Heart left ventricle (tissue), 7 donors: ENCODE data around the genes WDR59, CTRB1, CFDP1 and TMEM170A.

GRCh38 chr16:74695794-74696349 is 4.8 kb downstream of the MLKL start:
- PRO-cap, 6 experiments = peak in 6 of 6 experiments; most common plus-strand start chr16:74696093 (in 4)
- RAMPAGE, long total RNA, 2 experiments = no peak in any of the 2 experiments
- RRBS = no CpG with 5 or more reads among the region's 9 CpGs

GRCh38 chr16:74984283-74985428 is at the start of gene WDR59:
Gene WDR59 (minus strand): TSS chr16:74985123.
- PRO-cap, 6 experiments = peak in 6 of 6 experiments; most common plus-strand start chr16:74985339 (in 1); most common minus-strand start chr16:74985070 (in 2)
- RAMPAGE, long total RNA, 2 experiments = start-site peak on the minus strand in 2 of 2 experiments, at chr16:74985055-74985134 at its widest, 8 reads per replicate
- RRBS = 3% methylated on average over 9 of the region's 86 CpGs

DNA sequence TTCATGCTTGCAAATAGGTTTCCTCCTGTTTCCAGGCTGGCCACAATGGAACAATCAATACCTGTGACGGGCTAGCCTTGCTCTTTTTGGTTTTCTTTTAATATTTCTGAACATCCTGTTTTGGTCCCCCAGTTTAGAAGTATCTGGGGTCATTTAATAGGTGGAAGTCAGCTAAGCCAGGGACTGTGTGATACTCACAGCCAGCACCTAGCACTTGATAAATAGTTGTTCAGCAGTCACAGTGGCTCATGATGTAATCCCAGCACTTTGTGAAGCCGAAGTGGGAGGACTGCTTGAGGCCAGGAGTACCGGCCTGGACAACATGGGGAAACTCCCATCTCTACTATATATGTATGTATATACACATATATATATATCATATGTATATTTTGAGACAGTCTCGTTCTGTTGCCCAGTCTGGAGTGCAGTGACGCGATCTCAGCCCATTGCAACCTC is 1.8 kb upstream of the ZNRF1 start:
- PRO-cap, 6 experiments = no peak in any of the 6 experiments
- RAMPAGE, long total RNA, 2 experiments = no peak in any of the 2 experiments
- RRBS = no CpG with 5 or more reads among the region's 6 CpGs

DNA sequence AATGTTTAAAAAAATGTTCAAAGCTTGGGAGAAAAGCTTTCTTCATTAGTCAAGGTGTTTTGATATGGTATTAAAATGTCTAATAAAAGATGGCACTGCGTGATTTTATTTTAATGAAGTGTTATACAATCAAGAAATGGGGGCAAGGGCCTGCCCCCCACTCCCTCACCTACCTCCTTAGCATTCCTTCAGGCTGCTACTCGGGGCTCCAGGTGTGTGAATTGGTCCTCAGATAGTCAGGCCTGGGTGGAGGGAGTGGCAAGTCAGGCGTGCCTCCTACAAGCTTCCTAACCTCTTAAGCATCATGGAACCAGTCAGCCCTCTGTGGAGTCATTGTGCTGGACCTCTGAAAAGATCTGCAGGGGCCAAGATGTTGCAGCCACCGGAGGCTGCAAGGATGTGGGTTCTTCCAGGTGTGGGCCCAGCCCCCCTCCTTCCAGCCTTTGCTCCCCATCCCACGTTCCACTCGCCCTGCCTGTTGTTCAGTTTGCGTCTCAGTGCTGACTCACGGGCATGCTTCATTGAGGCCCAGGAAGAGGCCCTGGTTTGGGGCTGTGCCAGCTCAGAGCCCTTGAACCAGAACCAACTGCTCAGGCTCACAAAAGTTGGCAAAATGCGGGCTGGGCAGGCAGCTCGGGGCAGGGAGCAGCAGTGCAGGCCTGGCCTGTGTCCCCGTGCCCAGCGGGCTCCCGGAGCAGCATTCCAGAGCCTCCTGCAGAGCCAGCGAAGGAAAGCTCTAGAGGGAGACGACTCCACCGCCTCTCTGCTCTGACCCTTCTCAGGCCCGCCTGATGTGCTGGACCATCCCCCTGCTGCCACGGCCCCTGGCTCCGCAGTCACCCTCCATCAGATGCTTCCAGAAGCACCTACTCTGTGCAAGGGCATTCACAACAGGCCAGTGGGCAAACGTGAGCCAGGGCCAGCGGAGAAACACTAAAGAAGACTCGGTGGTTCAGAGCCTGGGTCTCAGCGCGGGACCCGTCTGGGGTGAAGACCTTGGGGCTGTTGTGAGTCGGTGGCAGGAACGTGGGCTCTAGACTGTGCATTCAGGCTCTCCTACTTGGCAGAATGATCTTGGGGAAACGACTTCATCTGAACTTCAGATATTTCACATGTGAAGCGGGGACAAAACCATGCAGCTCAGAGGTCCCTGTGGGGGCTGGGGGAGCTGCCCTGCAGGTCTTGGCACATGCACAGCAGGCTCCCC is 7.6 kb downstream of the LDHD start:
- PRO-cap, 6 experiments = peak in 4 of 6 experiments; most common plus-strand start position 717 of the sequence (in 3); most common minus-strand start position 469 of the sequence (in 1)
- RAMPAGE, long total RNA, 2 experiments = no peak in any of the 2 experiments
- RRBS = no CpG with 5 or more reads among the region's 29 CpGs

DNA sequence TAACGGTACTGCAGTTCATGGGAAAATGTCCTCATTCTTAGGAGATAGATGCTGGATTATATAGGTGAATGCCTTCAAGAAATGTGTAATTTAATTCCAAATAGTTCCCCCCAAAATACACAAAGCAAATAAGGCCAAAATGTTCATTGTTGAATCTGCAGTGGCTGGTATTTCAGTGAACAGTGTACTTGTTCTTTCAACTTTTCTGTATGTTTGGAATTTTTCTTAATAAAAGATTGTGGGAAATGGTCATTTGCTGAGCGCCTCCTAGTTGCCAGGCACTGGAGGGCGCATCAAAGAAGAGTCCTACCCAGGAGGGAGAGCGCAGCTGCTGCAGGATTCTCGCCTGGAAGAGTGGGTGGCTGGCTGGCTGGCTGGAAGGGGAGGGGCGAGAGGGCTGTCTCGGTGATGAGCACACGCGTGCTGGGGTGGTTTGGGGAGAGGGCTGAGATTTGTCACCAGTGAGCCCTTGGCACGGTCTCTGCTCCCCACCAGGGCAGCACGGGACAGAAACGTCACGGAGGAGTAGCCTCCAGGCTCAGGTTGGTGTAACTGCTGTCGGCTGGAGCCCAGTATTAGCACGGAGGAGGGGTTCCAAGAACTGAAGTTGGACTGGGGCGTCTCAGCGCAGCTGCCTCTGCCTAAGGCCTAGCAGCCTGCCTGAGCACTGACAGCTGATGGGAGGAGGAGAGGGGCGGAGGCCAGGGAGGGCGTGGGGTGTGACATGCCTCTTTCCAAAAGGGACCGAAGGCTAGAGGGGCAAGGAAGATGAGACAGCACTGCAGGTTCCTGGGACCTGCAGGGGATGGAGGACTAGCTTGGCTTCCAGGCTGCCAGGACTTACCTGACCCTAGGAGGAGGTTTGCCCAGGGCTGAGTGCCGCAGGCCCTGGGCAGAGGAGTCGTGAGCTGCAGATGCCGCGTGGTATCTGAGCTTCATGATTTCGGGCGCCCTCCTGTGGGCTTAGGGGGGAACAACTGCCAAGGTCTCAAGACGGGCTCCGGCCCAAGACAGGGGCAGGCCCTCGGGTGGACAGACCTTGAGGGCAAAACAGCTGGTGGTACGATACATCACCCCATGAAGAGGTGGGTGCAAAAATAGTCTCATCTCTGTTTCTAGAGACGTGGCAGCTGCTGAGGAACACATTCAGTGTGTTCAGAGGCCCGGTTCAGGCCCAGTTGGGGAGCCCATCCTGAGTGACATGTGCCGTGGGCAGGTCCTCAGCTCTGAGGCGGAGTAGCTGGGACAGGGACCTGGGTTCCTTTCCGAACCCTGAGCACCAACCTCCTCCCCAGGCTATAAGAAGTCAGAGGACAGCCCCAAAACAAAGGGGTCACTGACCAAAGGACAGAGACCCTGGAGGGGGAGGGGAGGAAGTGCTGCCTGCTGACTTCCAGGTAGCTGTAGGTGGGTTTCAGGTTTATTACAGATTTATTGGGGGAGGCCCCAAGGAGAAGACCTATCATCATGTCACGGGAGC is 5.6 kb downstream of the LDHD start:
- PRO-cap, 6 experiments = peak in 1 of 6 experiments; most common minus-strand start position 1,464 of the sequence (in 1)
- RAMPAGE, long total RNA, 2 experiments = no peak in any of the 2 experiments
- RRBS = no CpG with 5 or more reads among the region's 36 CpGs

- PRO-cap, 6 experiments = no peak in any of the 6 experiments
- RAMPAGE, long total RNA, 2 experiments = no peak in any of the 2 experiments
- RRBS = no CpG with 5 or more reads among the region's 23 CpGs
These were observed at the start of gene CTRB1 for GRCh38 chr16:75218265-75219495. Gene CTRB1 (plus strand): TSS chr16:75218988.

- PRO-cap, 6 experiments = no peak in any of the 6 experiments
- RAMPAGE, long total RNA, 2 experiments = no peak in any of the 2 experiments
- RRBS = 71% methylated on average over 2 of the region's 17 CpGs
These were observed 10.2 kb downstream of the CTRB1 start for GRCh38 chr16:75228991-75229472.

DNA sequence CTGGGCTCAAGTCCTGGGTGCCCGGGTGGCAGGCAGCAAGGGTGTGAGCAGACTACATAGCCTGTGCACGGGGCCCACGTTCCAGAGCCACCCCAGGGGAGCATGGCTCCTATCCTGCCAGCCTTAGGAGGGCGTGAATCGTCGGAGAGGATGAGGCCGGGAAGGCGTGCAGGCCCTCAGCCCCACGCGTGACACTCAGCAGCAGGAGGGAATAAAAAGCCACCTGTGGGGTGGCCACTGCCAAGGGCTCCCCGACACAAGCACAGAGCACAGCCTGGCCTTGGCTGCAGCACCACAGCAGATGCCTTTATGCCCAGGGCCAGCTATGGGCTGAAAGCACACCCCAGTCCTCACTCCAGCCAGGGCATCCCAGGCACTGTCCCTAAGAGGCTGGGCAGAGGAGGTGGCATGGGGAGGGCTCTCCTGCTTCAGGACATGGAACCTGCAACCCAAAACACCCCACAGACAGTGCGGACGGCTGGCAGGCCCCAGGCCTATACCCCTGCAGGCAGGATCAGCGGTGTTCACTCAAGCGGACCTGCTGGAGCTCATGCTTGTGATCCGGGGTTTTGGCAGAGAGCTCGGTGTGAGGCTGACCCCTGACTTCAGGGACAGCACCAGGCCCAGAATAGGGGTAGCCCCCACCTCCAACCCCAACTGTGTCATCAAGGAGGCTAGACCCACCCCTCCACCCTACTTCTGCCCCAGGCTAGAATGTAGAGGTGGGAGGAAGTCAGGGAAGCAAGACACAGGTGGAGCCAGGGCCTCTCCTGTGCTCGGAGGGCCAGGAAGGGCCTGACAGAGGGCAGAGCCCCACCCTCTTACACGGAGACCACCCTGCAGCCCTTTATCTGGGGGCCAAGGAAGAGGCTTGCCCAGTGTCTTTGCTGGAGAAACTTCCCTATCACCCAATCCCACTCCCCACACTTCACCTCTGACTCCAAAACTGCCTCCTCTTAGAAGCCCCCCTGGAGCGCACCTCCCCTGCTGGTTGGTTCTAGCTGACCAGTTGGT is 2.5 kb downstream of the BCAR1 start:
- PRO-cap, 6 experiments = no peak in any of the 6 experiments
- RAMPAGE, long total RNA, 2 experiments = no peak in any of the 2 experiments
- RRBS = no CpG with 5 or more reads among the region's 20 CpGs

- PRO-cap, 6 experiments = peak in 6 of 6 experiments; most common plus-strand start chr16:75433124 (in 3); most common minus-strand start chr16:75433481 (in 6)
- RAMPAGE, long total RNA, 2 experiments = start-site peak on the minus strand in 2 of 2 experiments, at chr16:75433442-75433476 at its widest, 910 to 1,035 reads per replicate
- RRBS = 1% methylated on average over 24 of the region's 87 CpGs
These were observed at the start of gene CFDP1 for GRCh38 chr16:75432697-75433681. Gene CFDP1 (minus strand): TSS chr16:75433503.

GRCh38 chr16:75464095-75465224 is at the start of gene TMEM170A:
Gene TMEM170A (minus strand): TSS chr16:75464689.
- PRO-cap, 6 experiments = peak in 6 of 6 experiments; most common plus-strand start chr16:75464464 (in 5); most common minus-strand start chr16:75464689 (in 6)
- RAMPAGE, long total RNA, 2 experiments = start-site peak on the minus strand in 1 of 2 experiments, at chr16:75464672-75464715 at its widest, 112 reads per replicate
- RRBS = 2% methylated on average over 31 of the region's 98 CpGs

DNA sequence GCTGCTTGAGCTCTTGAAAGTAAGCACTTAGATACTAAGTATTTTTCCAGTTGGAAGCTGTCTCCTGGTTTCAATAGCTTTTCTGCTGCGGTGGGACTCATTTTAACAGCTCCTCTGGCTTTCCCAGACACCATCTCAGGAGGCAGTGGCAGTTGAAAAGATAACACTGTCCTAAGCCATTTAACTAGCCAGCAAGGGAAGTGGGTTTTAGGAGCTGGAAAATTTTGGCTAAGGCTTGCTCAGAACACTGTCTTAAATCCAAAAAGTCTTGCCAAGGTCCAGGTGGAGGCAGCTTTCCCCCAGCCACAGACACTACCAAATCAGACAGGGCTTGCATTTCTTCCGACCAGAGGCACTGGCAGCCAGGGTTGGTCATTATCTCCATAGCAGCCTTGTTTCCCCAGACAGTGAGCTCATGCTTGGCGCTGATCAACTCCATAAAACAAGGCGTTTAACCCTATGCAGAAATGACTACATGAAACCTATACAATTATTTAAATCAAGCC is 24.8 kb downstream of the GABARAPL2 start:
- PRO-cap, 6 experiments = peak in 4 of 6 experiments; most common minus-strand start position 322 of the sequence (in 4)
- RAMPAGE, long total RNA, 2 experiments = no peak in any of the 2 experiments
- RRBS = no CpG with 5 or more reads among the region's 4 CpGs

- PRO-cap, 6 experiments = no peak in any of the 6 experiments
- RAMPAGE, long total RNA, 2 experiments = no peak in any of the 2 experiments
- RRBS = no CpG with 5 or more reads among the region's 3 CpGs
These were observed 6.5 kb downstream of the TERF2IP start for GRCh38 chr16:75653814-75654783.

- PRO-cap, 6 experiments = no peak in any of the 6 experiments
- RAMPAGE, long total RNA, 2 experiments = no peak in any of the 2 experiments
- RRBS = no CpG with 5 or more reads among the region's 8 CpGs
These were observed 34.7 kb upstream of the CPHXL start for GRCh38 chr16:75760971-75761457.

GRCh38 chr16:76293043-76293391 is 15.8 kb downstream of the CNTNAP4 start:
- PRO-cap, 6 experiments = no peak in any of the 6 experiments
- RAMPAGE, long total RNA, 2 experiments = no peak in any of the 2 experiments
- RRBS = no CpG with 5 or more reads among the region's 9 CpGs

- PRO-cap, 6 experiments = no peak in any of the 6 experiments
- RAMPAGE, long total RNA, 2 experiments = no peak in any of the 2 experiments
- RRBS = 66% methylated on average over 12 of the region's 36 CpGs
These were observed 357.7 kb downstream of the CNTNAP4 start for GRCh38 chr16:76634683-76635486.

- PRO-cap, 6 experiments = no peak in any of the 6 experiments
- RAMPAGE, long total RNA, 2 experiments = no peak in any of the 2 experiments
- RRBS = no CpG with 5 or more reads among the region's 8 CpGs
These were observed 355.6 kb downstream of the WWOX start for GRCh38 chr16:78454862-78455615.

GRCh38 chr16:78517472-78517819 is 418.0 kb downstream of the WWOX start:
- PRO-cap, 6 experiments = no peak in any of the 6 experiments
- RAMPAGE, long total RNA, 2 experiments = no peak in any of the 2 experiments
- RRBS = no CpG with 5 or more reads among the region's 11 CpGs

DNA sequence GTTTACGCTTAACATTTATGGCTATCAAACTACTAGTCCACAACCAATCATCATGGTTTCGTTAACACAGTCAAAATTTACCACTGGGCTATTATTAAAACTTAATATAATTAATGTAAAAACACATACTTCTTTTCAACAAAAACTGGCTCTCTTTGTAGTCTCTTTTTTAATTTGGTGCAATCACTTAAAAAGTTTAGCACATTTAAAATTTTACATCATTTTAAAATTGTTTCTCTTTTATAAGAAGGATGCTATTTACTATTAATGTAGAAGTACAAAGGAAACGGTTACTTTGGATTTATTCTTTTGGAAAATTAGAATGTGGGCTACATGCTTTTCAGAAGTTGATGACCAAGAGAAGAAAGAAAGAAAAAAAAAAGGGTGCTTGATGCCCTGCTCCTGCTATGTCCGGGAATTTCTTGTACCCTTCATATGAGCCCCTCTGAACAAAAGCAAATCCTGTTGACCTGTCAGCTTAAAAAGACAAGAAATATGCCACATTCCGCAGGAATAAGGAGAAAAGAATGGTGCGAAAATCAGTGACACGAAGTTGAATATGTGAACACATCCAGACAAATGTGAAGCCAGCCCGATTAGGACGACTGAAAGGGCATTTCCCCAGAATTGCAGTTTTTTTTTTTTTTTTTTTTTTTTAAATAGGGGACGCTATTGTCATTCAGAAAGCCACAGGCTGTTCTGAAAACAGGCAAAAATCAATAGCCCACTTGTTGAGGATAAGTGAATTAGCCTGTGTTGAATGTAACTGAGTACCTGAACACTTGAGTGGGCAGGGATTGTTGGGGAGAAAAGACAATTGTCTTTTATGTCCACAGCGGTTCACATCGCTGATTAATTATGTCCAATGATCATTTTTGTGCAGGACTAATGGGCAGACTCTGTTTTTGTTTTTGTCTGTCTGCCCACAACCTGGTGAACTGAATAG is 506.9 kb downstream of the WWOX start:
- PRO-cap, 6 experiments = no peak in any of the 6 experiments
- RAMPAGE, long total RNA, 2 experiments = no peak in any of the 2 experiments
- RRBS = no CpG with 5 or more reads among the region's 12 CpGs

DNA sequence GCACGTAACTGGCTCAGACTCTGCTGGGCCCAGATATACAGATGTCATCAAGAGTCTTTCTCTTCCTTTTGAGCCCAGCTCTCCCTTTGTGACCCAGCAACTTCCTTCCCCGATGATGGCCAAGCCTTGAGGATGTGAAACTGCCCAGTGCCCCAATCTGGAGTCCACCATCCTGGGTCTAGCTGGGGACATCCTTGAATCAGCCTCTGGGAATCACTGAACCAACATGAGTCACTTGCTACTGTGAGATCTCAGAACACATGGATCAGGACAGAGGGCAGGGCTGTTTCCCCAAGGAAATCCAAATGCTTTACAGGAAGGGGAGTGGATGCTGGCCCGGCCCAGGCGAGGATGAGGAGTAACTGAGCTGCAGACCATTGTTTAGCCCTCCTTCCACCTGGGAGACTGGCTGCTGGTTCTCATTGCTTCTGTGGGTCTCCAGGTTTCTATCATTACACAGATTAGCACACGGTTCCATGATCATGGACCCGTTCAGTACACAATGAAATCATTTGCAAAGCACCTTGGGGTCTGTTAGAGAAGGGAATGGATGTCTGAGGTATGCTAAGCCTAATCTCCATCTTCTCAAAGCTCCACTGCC is 547.6 kb downstream of the WWOX start:
- PRO-cap, 6 experiments = peak in 2 of 6 experiments; most common plus-strand start position 344 of the sequence (in 1); most common minus-strand start position 218 of the sequence (in 2)
- RAMPAGE, long total RNA, 2 experiments = no peak in any of the 2 experiments
- RRBS = no CpG with 5 or more reads among the region's 6 CpGs

DNA sequence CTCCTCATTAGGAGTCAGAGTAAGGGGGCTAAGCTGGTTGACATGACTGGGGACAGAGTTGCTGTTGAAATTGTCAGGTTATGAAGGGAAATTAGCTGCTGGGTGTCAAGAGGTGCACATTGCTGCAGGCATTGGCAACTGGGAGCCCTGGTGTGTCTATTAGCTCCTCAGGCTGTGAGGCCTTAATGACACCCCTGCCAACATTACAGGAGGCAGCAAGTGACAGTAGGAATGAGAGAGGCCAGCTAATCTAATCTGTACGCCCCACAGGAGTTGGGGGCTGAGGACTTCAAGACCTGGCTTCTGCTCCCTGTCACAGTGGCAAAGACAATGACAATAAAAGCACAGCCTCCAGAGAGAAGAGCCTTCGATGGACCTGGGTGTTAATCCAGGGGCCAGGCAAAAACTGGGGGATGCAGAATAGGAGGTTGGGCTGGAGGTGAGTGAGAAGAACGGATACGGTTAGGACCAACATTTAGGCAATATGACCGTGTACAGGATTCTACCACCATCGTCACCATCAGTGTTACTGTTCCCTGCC is 728.5 kb downstream of the WWOX start:
- PRO-cap, 6 experiments = no peak in any of the 6 experiments
- RAMPAGE, long total RNA, 2 experiments = no peak in any of the 2 experiments
- RRBS = no CpG with 5 or more reads among the region's 6 CpGs